A375 (cell line): ENCODE measurements around the gene KLHDC7A.

- RAMPAGE, long total RNA: no peak
Observed at GRCh38 chr1:16513949-16514951, 73.7 kb downstream of the NECAP2 start.

DNA sequence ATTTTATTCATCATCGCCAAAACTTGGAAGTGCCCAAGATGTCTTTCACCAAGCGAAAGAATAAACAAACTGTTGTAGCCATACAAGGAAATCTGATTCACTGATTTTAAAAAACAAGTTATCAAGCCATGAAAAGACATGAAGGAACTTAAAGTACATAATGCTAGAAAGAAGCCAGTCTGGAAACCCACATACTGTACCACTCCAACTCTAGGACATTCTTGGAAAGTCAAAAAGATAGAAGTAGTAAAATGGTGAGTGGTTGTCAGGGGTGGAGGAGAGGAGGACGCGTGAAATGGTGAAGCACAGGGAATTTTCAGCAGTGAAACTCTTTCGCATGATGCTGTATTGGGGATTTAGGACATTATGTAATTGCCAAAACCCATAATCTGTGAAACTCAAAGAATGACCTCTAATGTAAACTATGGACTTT, 165.5 kb downstream of the NECAP2 start:
- RAMPAGE, long total RNA: no peak

- RAMPAGE, long total RNA: no peak
Observed at GRCh38 chr1:16666806-16667308, 226.3 kb downstream of the NECAP2 start.

DNA sequence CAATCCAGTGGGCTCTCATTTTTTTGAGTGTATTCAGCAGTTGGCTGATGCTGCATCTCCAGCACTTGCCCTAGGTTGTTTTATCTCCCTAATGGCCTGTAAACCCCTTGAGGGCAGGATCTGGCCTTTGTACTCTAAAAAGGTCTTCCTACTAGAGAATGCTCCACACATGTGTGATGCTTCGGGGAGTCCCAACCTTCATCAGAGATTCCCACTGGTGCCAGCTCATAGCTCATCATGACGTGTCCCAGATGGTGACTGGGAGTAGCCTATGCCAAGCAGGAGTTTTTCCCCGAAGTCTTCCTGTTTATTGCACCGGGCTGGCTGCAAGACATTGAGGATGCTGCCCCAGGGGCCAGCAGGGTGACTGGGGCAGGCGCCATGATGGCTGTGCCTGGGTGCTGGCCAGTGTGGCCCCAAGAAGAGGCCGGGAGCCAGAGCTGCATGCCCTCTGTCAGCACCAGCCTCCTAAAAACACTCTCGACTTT, 157.6 kb upstream of the CROCC start:
- RAMPAGE, long total RNA: no peak

- RAMPAGE, long total RNA: no peak
Observed at GRCh38 chr1:16866966-16867318, 54.8 kb upstream of the CROCC start.

DNA sequence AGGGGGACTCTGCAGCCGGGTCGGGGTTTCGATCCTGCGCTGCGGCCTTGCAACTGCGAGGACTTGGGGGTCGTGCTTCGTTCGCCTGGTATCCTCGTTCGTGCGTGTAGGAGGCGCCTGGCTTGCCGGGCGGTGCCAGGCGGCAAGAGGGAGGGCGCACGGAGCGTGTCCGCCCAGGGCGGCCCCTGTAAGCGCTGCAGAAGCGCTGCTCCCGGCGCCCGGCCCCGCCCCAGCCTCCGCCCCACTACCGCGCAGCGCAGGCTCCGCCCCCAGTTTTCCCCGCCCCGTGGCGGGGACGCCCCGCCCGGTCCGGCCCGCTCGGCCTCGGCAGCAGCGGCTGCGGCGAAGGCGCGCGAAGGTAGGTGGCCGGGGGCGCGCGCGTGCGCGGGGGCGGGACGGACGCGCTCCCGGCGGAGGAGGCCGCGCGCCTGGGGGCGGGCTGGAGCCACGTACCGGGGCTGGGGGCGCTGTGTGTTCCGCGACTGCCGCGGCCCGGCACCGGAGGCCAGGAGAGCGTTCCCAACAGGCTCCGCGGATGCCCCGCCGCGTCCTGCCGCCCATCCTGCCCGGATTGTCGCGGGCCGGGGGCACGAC, 7.9 kb upstream of the CROCC start:
- RAMPAGE, long total RNA: no peak

GRCh38 chr1:16938561-16939282, 17.0 kb downstream of the CROCC start:
- RAMPAGE, long total RNA: no peak

DNA sequence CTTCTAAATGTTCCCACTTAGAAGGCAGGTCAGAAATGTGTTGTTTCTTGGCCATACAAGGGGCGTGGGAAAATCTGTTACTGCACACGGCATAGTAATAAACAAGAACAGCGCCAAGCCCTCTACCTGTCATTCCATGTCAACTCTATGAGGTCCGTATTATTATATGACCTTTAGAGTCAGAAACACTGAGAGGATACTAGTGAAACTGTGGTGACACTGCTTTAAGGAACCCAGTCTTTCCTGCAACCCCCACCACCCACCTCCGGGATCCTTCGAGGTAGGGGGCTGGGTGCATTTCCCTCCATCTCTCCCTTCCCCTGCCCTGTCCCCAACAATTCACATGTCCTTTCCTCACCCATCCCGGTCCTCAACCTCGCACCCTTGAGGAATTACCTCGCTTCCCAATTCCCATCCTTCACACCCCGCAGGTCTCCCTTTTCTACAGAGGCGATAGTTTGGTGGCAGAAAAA, 664 bp downstream of the SDHB start:
- RAMPAGE, long total RNA: no peak

- RAMPAGE, long total RNA: no peak
Observed at GRCh38 chr1:17089368-17090026, 29.8 kb downstream of the PADI2 start.

DNA sequence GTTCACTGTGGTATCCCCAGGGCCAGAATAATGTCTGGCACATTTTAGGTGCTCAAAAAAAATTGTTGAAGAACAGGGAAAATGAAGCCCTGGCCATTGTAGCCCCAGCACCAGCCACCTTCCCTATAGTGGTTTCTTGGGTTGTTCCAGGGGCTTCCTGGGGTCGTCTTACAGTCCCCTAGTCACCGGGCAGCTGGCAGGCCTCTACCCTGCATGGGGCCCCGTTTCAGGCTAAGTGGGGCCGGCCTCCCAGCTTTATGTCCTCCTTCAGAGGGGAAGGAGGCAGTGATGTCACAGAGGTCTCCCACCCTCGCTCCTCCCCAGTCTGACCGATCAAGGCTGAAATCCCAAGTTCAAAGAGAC, 3.4 kb upstream of the PADI1 start:
- RAMPAGE, long total RNA: no peak

GRCh38 chr1:17433946-17435244, 5.1 kb downstream of the RCC2 start:
- RAMPAGE, long total RNA: no peak

- RAMPAGE, long total RNA: no peak
Observed at GRCh38 chr1:17540310-17540673, 794 bp downstream of the ARHGEF10L start.

- RAMPAGE, long total RNA: no peak
Observed at GRCh38 chr1:17542573-17543069, 3.1 kb downstream of the ARHGEF10L start.

- RAMPAGE, long total RNA: no peak
Observed at GRCh38 chr1:17587654-17588706, 48.5 kb downstream of the ARHGEF10L start.

DNA sequence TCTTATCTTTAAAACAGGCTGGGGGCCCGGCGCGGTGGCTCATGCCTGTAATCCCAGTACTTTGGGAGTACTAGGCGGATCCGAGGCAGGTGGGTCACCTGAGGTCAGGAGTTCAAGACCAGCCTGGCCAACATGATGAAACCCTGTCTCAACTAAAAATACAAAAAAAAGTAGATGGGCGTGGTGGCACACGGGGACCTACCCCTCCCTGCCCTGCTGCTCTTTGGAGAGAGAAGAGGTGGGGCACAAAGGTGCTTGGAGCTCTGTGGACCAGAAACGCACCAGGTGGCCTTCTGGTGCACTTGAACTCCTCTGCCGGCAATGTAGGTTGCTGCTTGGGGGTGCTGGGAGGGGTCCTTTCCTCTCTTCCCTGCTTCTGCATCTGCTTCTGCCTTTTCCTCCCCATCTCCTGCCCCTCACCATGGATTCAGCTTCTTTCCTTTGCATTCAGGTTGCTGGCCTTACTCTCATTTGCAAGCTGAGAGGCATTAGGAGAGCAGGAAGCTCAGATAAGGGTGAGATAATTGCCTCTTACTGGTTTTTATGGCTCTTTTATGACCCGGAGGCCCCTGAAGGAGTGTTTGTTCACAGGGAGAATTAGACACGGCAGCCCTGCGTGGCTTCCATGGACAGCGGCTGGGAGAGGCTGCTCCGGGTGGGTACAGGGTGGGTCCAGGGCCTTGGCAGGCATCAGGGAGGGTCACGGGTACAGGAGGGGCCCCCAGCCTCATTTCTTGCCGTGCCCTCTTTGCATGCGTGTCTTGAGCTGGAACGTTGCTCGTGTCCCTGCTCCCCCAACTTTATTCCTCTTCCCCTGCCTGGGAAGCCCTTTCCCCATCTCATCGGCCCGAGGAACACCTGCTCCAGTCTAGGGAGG, 57.5 kb downstream of the ARHGEF10L start:
- RAMPAGE, long total RNA: no peak

- RAMPAGE, long total RNA: no peak
Observed at GRCh38 chr1:17597613-17598338, 58.3 kb downstream of the ARHGEF10L start.

GRCh38 chr1:17668073-17668400, 87.1 kb upstream of the ACTL8 start:
- RAMPAGE, long total RNA: no peak

DNA sequence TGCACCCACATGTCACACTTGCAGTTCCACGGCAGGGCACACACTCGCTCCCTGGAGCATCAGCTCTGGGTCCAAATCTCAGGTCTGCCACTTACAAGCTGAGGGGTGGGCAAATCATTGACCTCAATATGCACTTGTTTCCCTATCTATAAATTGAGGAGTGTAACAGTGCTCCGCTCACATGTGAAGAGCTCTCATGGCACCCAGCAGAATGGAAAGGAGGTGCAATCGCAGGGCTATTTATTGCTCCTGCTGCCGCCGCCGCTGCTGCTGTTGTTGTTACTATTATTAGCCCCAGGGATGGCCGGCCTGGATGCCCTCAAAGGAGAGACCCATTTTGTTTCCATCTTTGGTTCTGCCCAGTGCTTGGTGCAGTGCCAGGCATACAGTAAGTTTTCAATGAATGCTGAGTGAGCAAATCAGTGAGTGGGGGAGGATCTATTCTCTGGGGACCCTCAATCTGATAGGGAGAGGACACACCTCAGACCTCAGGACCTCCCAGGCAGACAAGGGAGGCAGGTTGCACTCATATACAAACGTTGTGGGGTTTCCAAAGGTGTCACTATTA, 136.1 kb downstream of the ACTL8 start:
- RAMPAGE, long total RNA: no peak

DNA sequence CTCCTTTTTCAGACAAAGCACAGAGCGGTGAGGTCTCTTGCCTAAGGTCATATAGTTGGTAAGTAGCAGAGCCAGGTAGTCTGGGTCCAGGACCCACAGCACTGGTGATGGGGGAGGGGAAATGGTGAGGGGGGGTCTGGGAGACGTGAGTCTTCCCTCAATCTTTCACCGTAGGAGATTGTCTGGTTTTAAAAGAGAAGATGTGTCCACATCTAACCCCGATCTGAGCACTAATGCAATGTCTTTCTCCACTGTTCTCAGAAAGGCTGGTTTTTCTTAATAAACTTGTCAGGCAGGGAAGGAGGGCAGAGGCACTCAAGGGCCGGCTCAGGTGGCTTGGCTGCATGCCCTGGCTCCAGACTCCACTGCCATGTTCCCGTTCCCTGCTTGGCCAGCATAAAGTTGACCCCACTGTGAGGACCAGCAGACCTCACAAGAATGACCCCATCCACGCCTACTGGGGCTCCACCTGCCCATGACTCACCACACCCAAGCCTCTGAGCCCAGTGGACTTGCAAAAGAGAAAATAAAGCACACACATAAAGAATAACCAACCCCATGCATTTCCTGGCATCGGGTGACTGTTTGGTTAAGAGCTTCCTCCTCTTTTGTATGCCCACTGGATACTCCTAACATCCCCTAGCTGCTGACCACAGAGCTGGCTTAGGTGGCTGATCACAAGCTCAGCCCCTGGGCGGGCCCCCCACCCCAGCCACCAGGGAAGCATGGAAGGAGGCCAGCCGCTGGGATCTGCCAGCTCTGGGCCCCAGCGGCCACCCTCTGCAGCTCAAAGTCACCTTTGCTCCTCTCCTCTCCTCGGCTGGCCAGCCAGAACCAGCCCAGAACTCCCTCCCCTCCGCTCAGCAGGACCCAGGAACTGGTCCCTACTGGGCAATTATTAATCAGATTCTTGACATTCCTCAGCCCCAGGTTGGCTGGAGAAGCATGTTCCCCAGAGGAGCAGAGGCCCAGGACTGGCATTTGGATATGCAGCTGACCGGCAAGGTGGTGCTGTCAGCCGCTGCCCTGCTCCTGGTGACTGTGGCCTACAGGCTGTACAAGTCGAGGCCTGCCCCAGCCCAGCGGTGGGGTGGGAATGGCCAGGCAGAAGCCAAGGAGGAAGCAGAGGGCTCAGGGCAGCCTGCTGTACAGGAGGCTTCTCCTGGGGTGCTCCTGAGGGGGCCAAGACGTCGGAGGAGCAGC, at the start of gene KLHDC7A:
TSS of gene KLHDC7A (plus strand) at position 894 of the 1,203 bp plus-strand sequence.
- RAMPAGE, long total RNA: no peak

- RAMPAGE, long total RNA: no peak
Observed at GRCh38 chr1:18572279-18572517, 58.4 kb upstream of the PAX7 start.